ENCODE results near the gene SLC4A10.

DNA sequence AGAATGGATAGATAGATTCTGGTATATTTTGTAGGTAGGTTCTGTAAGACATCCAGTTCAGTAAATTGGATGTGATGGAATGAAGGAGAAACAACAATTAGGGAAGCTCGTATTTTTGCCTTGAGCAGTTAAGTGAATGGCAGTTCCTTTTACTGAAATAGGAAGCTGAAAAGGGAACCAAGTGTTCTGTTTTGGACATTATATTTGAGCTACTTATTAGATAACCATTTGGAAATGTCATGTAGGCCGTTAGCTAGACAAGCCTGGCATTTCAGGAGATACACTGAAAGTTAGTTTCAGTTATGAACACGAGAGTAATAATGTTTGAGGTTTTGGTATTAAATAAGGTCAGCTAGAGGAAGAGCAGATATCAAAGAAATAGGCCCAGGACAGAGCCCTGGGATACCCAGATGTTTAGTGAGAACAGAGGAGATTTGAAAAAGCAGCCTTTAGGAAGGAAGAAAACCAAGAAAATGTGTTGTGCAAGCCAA, 41.6 kb downstream of the MARCHF7 start:
- RAMPAGE, long total RNA: no peak
- RRBS: no CpG with 5 or more reads among the region's 3 CpGs

DNA sequence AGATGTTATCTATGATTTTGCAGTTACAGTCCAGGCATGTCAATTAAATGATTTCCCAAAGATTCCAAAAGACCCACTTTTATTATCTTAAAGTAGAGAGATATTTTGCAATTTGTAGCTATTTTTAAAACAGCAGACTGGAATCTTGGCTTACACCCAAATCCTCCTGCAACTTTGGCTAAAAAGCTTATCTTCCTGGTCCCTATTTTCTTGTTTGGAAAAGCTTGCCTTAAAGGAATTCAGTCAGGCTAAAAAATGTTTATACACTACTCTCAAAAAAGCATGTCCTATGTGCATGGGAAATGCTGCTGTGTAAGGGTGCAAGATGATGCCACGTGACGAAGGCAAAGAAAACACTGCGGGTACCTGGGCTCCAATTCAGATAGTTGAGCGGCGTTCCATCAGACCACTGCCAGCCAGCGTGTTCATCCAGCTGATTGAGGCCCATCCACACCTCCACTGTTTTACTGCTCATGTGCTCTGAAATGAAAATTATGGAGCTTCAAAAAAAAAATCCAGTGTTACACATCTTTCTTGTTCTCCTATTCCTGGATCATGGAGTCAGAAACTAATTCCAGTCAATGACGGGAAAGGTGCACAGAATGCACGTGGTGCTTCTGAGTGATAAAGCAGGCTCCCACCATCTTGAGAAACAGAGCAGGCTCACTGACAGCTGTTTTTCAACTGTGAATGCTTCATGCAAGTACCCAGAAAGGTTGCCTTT, 33.8 kb downstream of the PLA2R1 start:
- RAMPAGE, long total RNA: no peak
- RRBS: no CpG with 5 or more reads among the region's 8 CpGs

DNA sequence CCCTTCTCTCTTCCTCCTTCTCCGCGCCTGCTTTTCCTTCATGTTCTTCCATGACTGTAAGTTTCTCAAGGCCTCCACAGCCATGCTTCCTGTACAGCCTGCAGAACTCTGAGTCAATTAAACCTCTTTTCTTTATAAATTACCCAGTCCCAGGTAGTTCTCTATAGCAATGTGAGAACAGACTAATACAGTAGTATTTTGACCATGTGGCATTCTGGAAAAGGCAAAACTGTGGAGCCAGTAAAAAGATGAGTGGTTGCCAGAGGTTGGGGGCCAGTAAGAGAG, 45.1 kb downstream of the ITGB6 start:
- RAMPAGE, long total RNA: no peak
- RRBS: no CpG with 5 or more reads among the region's 2 CpGs

GRCh38 chr2:160180961-160181794, 18.9 kb downstream of the ITGB6 start:
- RAMPAGE, long total RNA: no peak
- RRBS: no CpG with 5 or more reads among the region's 17 CpGs

DNA sequence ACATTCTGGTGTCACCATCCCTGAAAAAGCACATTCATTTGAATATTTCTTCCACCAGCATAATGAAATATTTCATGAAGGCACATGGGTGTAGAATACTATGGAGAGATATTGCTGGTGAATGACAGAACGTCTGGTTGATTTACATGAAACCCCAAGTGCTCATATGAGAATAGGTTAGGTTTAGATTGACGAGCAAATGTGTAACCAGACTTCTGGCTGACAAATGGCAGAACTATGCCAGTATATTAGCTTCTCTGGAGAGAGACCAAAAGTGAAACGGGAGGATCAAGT, 53.6 kb upstream of the ITGB6 start:
- RAMPAGE, long total RNA: no peak
- RRBS: no CpG with 5 or more reads among the region's 3 CpGs

DNA sequence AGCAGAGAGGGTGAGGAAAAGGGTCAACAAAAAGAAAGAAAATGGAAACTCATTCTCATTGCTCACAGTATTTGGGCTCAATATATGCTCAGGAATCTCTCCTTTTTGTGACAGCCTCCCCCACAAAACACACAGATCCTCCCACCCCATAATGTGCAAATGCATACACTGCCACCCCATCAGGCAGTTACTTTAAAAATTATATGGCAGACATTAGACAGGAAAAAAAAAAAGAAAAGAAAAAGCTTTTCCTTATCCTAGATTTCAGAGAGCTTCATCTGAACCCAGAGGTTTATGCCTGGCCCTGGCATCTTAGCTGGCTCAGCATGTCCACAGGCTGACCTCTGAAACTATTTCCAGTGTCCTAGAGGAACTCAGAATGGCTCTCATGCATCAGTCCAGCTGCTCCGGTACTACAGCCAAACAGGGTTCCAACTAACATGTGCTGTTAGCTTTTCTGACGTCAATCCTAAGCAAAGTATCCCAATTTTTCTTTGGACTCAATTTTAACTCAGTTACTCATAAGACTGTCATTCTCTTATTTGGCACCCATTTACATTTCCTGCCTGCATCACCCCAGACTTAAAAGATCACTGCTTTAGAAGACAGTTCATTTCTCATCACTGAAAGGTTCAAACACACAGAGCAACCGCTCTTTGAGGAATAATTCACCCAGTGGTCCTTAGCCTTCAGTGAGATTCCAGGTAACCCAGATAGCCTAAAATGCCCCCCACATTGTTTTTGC, 105.8 kb downstream of the RBMS1 start:
- RAMPAGE, long total RNA: no peak
- RRBS: no CpG with 5 or more reads among the region's 3 CpGs

- RAMPAGE, long total RNA: no peak
- RRBS: no CpG with 5 or more reads among the region's 4 CpGs
Measured at GRCh38 chr2:160538464-160538924, 44.9 kb upstream of the RBMS1 start.

DNA sequence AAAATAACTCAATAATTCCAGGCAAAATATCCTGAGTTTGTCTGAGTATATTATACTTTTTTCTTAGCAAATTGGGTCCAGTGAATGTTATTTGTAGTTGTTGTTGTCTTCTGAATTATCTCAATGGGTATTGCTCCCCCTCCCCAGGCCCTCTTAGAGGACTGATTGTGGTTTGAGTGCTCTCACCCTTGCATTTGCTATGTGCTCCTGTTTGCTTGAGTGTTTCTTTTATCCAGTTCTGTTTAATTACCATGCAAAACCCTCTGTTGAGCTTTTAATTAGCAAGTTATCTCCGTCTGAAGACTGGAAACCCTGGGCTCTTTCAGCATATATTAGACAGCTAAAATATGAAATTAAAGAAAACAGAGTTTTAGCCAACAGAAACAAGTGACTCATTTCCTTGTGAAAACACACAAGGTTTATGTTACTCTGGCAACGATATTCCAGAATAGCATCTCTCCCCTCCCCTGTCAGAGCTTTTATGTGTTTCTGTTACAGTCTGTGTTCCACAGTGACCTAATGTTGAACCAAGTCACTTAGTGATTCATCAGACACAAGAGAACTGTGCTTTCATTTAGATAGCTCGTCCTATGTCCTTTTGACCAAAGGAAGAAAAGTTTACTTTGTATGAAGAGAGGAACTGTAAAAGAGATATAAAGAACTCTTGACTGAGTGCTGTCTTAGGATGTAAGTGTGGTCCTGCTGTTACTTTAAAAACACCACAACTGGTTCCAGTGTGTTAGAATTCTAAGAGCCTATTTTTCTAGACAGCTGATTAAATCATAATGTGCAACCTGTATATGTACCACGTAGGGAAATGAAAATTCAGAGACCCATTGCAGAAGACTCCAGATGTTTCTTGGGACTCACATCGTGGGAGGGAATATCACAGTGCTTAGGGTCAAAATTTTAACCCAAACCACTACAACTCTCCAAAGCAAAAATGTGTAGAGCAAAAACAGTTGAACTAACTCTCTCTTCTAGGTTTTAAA, 172.8 kb upstream of the RBMS1 start:
- RAMPAGE, long total RNA: no peak
- RRBS: no CpG with 5 or more reads among the region's 5 CpGs

DNA sequence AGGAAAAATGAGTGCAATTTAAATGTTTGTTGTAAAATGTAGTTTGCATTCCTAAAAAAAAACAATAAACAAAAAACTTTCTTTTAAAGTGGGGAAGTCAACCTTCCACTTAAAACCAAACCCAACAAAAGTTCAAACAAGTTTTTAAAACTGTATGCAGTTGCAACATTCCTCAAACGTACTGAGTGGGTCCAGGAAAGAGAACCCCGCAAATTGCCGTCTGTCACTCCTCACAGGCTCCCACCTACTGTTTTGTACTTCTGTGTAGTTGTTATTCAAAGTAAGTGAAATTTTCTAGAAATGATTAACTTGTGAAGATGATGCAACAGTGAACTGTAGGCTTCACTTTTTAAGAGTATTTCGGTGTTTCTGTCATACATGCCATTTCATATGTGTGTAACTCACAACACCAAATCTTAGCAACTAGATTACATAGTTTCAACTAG, 226.1 kb upstream of the TANK start:
- RAMPAGE, long total RNA: no peak
- RRBS: no CpG with 5 or more reads among the region's 4 CpGs

DNA sequence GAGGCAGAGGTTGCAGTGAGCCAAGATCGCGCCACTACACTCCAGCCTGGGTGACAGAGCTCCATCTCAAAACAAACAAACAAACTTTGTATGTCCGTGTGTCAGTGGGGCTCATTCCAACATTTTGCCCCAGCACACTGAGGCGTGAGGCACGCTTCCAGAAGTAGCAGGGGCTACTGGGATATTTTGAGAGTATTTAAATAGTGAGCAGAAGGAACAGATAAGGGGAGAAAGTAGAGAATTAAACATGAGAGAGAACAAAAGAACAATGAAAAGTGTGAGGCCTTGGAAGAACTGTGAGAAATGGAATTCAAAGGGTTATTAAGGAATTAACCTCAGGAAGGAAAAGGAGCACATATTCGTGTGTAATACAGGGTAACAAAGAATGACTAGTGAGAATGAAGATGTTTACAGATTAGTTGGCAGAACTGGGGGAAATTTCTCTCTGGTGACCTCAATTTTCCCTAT, 83.2 kb upstream of the TANK start:
- RAMPAGE, long total RNA: no peak
- RRBS: no CpG with 5 or more reads among the region's 6 CpGs

DNA sequence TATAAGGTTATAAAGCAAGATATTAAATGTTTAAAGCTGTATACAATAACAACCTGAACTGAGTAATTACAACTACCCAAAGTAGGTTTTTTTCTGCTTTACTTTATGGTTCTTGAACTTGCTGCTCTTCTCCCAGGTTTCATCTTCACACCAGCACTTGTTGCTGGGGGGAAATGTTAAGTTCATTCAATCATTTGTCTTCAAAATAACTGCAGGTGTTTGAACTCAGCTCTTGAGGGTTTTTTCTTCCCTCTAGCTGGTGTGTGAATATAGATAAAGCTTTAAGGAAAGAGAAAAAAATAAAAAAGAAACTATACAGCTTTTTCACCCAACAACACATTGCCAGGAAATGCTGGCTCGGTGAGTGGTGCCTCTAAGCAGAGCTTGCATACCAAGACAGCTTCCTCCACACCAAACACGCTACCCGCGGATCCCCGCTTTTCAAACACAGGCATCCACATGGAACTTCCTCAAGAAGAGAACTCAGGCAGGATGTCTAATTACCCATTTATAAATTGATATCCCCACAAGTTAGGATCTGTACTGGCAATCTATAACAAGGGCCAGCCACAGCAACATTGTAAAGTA, 69.9 kb upstream of the TANK start:
- RAMPAGE, long total RNA: no peak
- RRBS: no CpG with 5 or more reads among the region's 5 CpGs

GRCh38 chr2:161123317-161123736, 36.9 kb upstream of the TANK start:
- RAMPAGE, long total RNA: no peak
- RRBS: no CpG with 5 or more reads among the region's 2 CpGs

DNA sequence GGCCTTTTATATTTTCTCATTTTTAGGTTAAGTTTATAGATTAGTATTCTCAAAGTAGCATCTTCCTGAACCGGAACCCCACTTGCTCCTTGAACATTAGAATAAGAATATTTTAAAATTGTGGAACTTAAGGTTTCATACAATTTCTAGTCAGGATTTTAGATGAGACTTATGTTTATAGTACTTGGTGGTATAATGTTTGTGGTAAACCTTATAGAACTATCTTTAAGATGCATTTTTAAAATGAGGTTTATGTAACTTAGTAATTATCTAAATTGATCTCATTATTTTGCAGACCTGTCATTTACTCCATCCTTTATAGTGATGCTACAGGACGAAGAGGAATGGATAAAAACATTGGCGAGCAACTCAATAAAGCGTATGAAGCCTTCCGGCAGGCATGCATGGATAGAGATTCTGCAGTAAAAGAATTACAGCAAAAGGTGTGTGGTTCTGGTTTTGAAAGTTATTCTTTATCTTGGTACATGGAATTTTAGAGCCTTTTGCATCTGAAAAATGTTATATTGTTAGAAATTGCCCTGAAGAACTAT, 19.2 kb downstream of the TANK start:
- RAMPAGE, long total RNA: no peak
- RRBS: no CpG with 5 or more reads among the region's 5 CpGs

- RAMPAGE, long total RNA: no peak
- RRBS: 0% methylated on average over 6 of the region's 43 CpGs
Measured at GRCh38 chr2:161341157-161341576, 32.9 kb downstream of the PSMD14 start.

GRCh38 chr2:161414358-161415074, 1.6 kb upstream of the TBR1 start:
- RAMPAGE, long total RNA: no peak
- RRBS: 2% methylated on average over 31 of the region's 64 CpGs

DNA sequence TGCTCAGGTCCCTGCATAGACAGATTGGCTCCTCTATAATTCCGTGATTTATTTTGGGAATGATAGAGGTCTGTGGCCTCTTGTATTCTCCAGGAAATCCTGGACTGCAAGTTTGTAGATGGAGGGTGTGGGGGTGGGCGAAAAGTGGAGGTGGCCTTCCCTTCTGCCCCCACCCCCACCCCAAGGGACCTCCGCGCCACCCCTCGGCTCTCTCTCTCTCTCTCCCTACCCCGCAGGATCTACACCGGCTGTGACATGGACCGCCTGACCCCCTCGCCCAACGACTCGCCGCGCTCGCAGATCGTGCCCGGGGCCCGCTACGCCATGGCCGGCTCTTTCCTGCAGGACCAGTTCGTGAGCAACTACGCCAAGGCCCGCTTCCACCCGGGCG, 7.0 kb downstream of the TBR1 start:
- RAMPAGE, long total RNA: no peak
- RRBS: 9% methylated on average over 15 of the region's 24 CpGs

DNA sequence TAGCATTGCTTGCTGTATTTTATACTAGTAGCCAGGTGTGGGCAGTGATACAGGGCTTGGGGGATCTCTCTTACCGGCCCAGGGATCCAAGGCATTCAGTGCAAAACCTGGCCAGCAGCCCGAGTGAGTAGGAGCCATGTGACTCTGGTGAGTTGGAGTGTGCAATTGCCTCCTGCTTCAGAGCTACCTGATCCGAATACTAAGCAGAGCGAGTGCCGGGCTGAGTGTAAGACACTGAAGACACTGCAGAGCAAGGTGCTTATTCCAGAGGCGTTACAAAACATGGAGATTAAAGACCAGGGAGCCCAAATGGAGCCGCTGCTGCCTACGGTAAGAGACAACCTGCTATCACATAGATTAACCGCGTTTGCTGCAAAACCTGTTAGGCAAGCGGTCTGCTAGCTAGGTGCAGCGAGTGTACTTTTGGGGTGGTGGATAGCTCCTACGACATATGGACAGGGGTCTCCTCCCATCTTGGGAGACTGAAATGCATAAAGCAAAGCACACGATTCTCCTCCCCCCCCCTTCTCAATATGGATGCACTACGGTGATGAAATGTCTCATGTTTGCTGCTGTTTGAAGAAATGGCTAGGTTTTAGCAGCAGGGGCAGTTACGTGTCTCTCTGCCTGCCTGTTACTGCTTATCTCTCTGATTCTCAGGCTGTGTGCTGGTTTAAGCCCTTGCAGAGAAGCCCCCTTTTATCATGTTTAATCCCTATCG, at the start of gene SLC4A10:
Gene SLC4A10 (plus strand): TSS at position 180 of the 721 bp plus-strand sequence.
- RAMPAGE, long total RNA: no peak
- RRBS: no CpG with 5 or more reads among the region's 17 CpGs

GRCh38 chr2:161741272-161741471, 117.0 kb downstream of the SLC4A10 start:
- RAMPAGE, long total RNA: no peak
- RRBS: no CpG with 5 or more reads among the region's 3 CpGs

DNA sequence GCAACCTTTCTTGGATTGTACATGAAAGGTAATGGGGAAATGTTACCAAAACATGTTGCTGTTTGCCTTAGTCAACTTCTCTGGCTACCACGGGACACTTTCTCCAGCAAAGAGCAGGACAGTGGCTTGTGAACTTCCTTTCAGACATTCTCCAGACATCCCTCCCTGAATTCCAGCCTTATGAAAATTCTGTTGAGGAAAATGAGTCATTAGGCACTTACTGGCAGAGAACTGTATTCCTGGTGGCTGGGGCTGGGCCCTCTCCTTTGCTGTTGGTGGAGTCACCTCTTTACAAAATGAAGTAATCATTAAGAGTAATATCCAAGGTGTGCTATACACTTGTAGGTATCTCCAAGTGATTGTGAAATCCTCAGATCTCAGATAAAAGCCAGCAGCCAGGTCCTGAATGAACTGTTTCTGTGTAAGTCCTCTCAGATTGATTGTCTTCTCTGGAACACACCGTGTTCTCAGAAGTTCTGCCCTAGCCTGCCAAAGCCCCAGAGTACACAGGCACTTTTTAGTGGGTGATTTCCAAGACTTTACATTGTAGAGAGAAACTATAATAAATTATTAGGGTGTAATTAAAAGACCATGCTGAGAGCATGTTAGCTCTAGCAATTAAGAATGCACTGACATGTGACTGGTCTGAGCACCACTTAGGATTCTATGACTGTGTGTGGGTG, 1.4 kb upstream of the FAP start:
- RAMPAGE, long total RNA: no peak
- RRBS: no CpG with 5 or more reads among the region's 2 CpGs

DNA sequence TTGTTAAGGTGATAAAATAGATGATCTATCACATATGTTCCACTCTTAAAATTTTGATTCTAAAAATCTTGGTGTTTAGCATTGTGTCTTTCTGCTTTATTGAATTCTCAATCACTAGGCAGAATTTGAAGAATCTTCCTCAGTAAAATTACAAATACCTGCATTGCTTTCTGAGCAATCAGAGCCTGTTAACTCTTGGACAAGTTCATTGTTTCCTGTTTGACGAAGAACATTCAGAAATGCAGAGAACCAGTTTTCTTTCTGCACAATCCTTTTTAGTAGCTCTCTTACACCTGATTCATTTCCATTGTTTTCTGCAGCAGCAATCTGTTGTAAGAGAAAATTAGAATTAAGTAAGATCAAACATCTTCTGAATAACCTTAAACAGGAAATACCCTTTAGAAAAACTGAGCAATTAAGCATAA, 7.9 kb downstream of the IFIH1 start:
- RAMPAGE, long total RNA: no peak
- RRBS: no CpG with 5 or more reads among the region's 1 CpG

Measured in hepatocyte (in vitro differentiated cells and primary cell).